Measurements from ENCODE around the gene EML6.

DNA sequence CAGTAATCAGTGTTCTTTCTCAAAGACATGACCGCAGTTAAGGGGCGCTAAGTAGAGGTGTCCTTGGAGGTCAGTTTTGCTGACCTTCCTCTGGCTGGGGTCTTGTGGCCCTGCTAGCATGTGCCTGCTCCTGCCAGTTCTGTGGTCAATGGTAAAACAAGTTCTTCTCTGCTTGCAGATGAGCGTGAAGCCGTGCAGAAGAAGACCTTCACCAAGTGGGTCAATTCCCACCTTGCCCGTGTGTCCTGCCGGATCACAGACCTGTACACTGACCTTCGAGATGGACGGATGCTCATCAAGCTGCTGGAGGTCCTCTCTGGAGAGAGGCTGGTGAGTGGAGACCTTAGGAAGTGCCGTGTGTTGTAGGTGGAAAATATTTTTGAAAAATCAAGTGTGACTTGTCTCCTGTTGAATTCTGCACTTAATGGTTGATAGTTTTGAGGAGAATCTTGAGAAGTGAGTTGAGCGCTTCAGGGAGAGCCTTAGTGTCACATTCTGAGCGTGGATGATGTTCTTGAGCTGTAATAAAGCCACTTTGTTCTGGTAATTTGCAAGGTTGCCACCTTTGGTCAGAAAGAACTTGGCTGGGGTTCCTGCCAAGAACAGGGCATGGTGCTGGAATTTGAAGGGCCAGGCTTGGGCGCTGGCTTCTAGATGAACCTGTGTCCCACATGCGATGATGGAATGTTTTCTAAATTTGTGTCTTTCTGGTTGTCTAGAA lies 124.4 kb upstream of the EML6 start:
- PRO-cap = no peak

DNA sequence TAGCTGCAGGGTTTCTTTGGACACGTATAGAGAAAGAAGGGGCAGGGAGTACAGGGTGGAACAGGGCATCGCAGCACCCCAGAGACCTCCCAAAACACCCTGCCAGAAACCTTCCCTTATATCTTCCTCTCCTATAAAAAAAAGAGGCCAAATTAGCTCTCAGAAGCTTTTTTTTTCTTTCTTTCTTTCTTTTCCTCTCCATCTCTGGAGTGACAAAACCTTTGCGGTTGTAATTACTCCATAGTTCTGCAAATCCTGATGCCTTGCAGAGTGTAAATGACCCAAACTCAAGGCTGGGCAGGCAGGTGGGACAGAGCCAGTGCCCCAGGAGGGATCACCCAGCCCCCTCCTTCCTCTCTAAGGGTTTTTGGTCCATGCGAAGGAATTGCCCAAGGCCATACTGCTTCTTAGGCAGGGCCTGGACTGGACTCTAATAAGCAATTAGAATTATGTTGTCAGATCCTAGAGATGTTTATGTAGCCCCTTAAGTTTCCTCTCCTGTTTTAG lies 119.2 kb upstream of the EML6 start:
- PRO-cap = no peak

DNA sequence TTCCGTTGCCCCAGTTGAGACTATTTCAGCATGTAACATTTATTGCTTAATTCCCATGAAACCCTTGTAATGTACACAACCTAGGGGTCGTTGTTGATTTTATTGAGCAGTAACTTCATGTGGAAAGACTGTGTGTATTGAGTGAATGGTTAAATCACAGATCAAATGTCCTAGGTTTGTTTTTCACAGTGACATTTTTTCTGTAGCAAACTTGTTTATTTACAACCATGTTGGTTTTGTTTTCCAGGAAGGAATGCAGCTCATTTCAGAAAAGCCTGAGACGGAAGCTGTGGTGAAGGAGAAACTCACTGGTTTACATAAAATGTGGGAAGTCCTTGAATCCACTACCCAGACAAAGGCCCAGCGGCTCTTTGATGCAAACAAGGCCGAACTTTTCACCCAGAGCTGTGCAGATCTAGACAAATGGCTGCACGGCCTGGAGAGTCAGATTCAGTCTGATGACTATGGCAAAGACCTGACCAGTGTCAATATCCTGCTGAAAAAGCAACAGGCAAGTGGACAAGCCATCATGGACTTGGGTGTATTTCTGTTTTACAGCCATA lies 79.3 kb upstream of the EML6 start:
- PRO-cap = no peak

GRCh38 chr2:54664204-54664899 lies 59.1 kb upstream of the EML6 start:
- PRO-cap = no peak

- PRO-cap = no peak
Observed at GRCh38 chr2:54665896-54666107, 57.7 kb upstream of the EML6 start.

DNA sequence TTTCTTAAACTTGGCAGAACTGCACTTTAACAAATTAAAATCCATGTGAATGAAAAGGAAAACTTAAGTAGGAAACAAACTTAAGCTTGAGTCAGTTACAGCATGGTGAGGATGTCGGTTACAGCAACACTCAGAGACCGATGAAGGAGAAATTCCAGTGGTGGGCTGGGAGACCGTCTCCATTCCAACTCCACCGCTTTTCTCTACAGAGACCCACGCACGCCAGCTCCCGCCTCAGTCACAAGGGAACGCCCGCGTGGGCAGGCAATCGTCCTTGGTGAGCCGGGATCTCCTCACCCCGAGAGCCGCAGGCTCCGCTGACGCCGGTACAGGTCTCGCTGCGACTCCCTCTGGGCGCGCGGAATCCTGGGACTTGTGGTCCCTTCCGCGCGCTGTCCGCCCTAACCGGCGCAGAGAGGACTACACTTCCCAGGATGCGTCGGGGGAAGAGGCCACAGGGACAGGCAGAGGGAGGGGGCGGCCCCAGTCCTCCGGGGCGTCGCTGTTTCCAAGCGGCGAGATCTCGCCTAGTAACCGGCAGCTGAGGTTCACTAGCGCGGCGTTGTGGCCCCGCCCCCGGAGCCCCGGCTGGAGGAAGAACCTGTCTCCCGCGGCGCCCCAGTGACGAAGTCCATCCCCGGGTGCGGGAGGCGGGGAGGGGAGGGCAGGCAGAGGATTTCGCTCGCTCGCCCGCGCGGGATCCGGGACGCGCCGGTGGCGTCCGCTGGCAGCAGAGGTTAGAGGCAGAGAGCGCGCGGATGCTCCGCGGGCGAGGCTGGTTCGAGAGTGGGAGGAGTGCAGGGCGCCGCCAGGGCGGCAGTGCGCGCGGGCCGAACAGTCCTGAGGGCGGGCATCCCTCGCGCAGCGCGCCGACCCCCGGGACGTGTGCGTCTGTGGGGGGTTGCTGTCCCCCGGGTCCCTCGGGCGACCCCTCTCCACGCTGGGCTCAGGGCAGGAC lies at the start of gene EML6:
Gene EML6 (plus strand): TSS at position 621 of the 958 bp plus-strand sequence.
- PRO-cap = bidirectional peak, plus-strand start at position 579 of the sequence, minus-strand start at position 337 of the sequence; unidirectional peak, plus-strand start at position 727 of the sequence

DNA sequence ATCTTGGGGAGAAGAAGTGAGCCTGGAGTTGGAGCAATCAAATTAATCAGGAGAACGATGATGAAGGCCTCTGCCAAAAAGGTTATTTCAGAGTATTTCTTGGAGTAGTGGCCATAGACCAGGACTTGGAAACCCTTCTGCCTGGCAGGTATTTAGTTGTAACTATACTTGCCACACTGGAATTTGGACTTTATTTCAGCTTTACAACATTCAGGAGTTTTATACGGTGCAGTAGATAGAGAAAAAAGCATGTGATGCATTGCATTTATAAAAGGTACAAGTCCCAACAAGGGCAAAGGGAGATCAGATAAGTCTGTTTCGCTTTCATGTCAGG lies 145.5 kb downstream of the RTN4 start:
- PRO-cap = no peak

DNA sequence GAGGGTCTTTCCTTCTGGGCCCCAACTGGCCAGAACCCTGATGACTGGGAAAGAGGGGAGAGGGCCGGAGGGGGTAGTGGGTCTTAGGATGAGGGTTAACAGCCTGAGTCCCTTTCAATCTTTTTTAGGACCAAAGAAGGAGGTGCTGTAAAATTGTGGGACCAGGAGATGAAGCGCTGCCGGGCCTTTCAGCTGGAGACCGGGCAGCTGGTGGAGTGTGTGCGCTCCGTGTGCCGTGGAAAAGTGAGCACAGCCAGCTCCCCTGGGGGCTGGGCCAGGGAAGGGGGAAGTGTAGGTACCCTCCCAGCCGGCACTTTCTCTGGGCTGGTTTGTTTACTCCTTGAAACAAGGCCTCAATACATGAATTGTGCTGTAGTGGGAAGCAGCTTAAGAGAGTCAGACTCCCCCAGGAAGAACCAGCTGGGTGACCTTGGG lies 90.1 kb downstream of the RTN4 start:
- PRO-cap = no peak

DNA sequence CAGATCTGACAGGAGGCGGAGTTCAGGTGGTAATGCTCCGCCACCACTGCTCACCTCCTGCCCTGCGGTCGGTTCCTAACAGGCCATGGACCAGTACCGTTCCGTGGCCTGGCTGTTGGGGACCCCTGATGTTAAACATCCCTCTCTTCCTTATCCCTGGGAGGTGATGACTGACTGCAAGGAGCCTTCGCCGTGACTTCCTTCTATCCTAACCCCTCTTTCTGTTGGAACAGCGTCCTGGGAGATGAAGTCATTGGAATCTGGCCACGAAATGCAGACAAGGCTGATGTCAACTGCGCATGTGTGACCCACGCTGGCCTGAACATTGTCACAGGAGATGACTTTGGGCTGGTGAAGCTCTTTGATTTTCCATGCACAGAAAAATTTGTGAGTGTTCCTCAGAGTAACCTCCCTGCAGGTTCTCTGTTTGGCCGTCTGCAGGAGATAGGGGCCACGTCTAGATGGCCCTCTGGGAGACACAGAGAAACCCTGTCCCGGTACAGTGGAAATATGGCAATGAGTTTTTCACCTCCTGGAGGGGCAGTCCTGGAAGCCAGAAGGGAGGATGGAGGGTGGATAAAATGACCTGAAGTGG lies 82.3 kb downstream of the RTN4 start:
- PRO-cap = no peak

DNA sequence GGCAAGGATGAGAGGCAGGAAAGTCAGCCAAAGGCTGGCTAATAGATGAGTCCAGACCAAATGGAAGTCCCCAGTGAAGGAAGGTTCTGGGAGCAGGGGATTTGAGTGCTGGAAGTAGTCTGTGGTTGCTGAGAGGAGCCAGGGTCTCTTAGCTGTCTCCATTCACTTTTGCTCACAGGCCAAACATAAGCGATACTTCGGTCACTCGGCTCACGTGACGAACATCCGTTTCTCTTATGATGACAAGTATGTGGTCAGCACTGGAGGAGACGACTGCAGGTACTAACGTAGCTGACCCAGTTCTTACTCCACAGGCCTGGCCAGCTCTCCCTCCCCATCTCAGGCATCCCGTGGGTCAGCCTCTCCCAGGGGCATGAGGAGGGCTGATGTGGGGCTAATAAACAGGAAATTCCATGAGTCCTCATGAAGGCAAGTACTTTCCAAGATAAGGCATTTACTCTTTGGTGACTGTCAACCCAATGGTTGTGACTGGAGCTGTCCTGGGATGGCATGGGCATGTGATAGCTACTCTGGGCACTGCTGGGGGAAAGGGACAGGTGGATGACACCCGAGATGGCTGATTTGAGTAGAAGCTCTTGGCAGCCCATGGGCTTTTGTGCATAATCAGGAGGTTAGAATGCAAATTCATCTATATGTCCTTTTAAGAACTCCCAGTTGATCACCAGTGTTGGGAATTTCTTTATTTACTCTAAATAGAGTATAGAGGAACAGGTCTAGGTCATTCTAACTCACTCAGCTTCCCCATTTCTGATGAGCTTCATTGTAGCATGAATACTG lies 81.6 kb downstream of the RTN4 start:
- PRO-cap = no peak

- PRO-cap = no peak
Observed at GRCh38 chr2:55022205-55022840, 27.9 kb downstream of the RTN4 start.

DNA sequence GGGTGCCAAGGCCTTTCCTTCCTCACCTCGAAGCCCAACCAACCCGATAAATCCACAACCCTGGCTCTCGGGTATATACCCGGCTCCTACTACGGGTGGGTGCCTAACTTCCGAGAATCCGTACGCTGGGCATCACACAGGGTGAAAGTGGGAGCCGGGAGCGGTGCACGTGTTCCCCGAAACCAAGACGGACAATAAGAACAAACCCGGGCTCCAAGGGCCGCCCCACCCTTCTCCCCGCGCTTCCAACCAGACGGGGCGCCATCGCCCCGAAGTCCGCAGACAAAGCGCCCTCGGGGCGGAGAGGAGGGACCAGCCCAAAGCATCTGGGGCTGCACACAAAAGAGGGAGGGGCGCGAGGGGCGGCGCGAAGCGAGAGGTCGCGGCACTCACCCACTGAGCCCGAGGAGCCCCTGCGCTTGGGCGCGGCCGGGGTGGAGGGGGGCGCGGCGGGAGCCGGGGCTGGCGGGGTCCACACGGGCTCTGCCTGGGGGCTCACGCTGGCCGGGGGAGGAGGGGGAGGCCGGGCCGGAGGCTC lies 830 bp downstream of the RTN4 start:
- PRO-cap = bidirectional peak, plus-strand start at position 290 of the sequence, minus-strand start at position 193 of the sequence

DNA sequence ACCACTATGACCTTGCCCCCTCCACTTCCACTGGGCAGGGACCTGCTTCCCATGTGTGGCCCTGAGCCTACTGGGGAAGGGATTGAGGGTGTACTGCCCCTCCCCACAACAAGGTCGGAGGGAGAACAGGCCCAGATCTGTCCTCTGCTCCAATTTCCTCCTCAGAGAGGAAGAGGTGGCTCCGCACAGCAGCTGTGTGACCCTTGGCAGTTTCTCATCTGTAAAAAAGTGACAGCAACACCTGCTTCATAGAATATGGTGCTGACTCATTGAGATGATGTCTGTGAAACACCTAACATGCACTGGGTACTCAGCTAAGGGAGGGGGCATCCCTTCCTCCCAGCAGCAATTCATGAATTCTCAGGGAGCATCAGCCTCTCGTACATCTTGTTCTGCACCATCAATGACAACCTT lies 72.8 kb downstream of the CLHC1 start:
- PRO-cap = no peak

GRCh38 chr2:55167848-55168446 lies 64.1 kb downstream of the CLHC1 start:
- PRO-cap = no peak

DNA sequence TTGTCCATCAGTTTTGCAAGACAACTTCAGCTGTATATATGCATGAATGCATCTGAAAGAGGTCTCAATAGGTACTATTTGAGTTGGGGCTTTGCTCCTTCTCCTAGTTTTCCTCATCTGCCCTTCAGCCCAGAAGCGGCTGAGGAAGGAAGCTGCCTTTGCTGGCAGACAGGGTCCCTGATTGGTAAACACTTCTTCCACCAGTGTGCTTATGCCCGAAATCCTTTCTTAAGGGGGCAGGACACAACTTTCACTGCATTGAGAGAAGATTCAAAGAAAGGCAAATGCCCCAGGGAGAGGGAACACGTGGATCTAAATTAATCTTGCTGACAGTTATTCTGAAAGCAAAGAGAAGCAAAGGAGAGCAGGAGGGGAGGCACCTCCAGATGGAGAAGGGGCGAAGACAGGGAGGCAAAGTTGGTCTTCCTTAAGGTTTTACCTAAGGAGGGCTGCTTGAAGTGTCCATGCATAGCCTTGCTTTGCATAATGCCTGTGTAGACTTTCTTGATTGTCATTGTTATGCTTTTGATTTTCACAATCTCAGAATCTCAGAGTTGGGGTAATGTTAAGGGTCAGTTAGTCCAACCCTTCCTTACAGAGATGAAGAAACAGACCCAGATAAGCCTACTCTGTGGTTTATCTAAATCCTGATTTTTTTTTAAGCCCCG lies 92.2 kb upstream of the EFEMP1 start:
- PRO-cap = no peak

GRCh38 chr2:56118460-56118969 lies 65.3 kb upstream of the CCDC85A start:
- PRO-cap = no peak

DNA sequence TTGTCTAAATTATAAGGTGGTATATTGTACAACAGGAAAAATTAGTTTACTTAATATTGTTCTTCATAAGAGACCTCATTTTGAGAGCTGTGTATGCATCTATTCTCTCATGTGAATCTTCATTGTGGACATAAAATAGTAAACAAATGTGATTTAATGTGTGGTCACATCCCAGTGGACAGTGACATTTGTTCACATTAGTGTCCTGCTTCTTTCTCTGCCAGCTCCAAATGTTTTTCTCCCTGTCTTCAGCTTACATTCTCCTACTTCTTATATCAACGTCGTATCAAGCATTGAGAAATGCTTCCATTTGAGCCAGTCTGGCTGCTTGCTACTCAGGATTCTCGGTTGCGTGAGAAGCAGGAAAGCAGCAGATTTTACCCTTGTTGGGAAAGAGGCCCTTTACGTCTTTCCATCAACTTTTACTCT lies 61.0 kb downstream of the VRK2 start:
- PRO-cap = no peak

GRCh38 chr2:58118649-58118925 lies 72.0 kb downstream of the VRK2 start:
- PRO-cap = no peak

- PRO-cap = no peak
Observed at GRCh38 chr2:59887910-59888329, 665.5 kb downstream of the BCL11A start.

DNA sequence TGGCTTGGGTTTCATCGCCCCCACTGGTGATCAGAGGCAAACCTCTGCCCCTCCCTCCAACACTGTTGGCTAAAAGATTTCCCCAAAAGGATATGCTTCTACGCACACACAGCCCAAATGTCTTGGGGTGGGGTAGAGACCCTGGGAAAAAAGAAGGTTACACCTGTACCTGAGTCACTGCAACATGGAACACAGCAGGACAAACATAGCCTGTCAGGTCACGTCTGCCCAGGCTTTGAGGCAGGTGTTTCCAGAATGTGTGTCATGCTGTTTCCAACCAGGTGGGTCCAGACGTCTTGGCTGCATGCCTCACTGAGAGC lies 499.8 kb downstream of the BCL11A start:
- PRO-cap = no peak